Right ventricle myocardium (tissue), 1 donor: ENCODE measurements around a stretch of chr2.

- PRO-cap, 2 experiments = no peak in any of the 2 experiments
Observed at GRCh38 chr2:42562337-42563046, 5.9 kb upstream of the MTA3 start.

DNA sequence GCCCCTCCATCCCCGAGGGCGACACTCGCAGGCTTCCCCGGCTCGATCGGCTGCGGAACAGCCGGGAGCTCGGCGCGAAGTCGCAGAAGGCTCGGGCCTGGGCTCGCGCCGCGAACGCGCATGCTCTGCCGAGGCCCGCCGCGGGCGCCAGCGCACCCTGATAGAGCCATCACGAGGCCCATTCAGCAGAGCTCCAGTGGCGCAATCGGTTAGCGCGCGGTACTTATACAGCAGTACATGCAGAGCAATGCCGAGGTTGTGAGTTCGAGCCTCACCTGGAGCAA is 17.9 kb upstream of the HAAO start:
- PRO-cap, 2 experiments = peak in 2 of 2 experiments; most common plus-strand start position 188 of the sequence (in 2); most common minus-strand start position 82 of the sequence (in 2)

- PRO-cap, 2 experiments = no peak in any of the 2 experiments
Observed at GRCh38 chr2:42906423-42907552, 114.4 kb upstream of the HAAO start.

GRCh38 chr2:42931453-42931860 is 139.1 kb upstream of the HAAO start:
- PRO-cap, 2 experiments = no peak in any of the 2 experiments

DNA sequence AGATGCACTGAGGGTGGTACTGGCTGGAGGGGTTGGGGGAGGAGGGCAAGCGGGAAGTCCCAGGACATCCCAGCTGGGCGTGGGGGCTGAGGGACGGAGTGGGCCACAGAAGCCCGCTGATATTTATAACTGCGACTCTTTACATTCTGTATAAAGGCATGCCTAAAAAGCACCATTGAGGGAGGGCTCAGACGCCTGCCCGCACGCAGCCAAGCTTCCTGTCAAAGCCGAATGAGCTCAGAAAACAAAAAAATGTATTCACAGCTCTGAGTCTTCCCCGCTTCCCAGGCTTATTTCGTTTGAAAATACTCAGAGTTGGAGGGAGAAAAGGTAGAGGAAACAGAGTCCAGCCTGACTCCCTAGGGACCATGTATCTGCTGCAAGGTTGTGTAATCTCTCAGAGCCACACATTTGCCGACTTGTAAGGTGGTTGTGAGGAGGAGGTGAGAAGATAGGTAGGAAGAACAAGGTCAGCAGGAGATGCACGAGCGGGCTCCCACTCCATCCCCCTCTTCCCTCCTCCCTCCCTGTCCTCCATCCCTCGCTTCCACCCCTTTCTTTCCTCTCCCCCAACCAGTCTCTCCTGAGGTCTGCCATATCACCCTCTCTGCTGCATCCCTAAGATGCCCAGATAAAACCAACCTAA is 170.2 kb upstream of the HAAO start:
- PRO-cap, 2 experiments = no peak in any of the 2 experiments

DNA sequence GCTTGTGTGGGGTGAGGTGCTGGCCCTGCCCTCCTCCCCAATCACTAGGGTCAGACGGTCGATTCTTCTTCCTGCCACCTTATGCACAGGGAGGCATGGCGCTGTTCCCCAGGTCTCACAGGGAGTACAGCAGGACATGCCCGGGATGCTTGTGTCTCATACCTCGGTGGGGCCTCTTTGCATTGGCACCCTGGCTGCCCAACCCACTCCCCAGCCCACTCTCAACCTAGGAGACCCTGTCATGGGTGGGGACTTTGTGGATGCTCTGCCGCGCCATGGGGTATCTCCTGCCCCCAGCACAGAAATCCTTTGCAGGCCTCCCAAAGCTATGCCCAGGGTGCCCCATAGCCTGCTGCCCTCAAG is 213.9 kb upstream of the HAAO start:
- PRO-cap, 2 experiments = no peak in any of the 2 experiments

GRCh38 chr2:43039112-43039841 is 187.1 kb downstream of the ZFP36L2 start:
- PRO-cap, 2 experiments = no peak in any of the 2 experiments

GRCh38 chr2:43084534-43085130 is 141.8 kb downstream of the ZFP36L2 start:
- PRO-cap, 2 experiments = no peak in any of the 2 experiments

DNA sequence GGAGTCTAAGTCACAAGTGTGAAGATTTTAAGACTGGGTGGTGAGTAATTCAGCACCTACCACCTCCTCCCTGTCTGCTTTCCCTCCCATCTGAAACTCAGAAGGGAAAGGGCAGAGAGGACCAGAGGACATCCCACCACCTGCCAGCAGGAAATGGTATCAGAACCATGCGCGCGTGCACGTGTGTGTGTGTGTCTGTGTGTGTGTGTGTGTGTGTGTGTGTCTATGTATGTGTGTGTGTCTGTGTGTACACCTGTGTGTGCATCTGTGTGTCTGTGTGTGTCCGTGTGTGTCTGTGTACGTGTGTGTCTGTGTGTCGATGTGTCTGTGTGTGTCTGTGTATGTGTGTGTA is 76.9 kb downstream of the ZFP36L2 start:
- PRO-cap, 2 experiments = no peak in any of the 2 experiments

DNA sequence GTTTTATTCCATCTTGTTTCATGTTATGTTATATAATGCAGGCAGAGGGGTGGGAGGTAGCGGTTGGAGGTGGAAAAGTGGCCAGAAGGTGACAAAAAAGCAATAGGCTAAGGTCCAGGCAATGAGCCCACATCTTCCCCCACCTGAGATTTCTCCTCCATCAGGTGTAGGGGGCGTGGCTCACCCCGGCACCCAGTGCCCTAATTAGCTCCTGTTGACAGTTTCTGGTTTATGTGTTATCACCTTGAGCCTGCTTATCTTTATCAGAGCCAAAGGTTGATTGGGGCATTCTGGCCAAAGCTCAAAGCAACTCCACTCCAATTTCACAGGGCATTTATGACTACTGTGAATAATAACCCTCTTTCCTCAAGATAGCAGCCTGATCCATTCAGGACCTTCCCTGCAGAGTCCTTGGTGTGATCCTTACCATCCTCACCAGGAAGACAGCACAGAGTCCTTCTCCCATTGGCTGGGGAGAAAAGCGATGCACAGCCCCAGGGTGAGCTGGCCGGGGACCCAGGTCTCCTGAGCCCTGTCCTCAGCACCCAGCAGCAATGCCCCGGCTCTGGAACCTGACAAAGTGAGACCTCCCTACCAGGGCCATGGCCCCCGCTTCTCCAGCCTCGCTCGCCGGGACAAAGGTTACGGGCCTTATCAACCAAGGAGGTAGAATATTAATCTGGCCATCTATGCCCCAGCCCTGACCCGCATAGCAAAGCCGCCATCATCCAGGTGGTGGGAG is 64.7 kb downstream of the ZFP36L2 start:
- PRO-cap, 2 experiments = no peak in any of the 2 experiments

GRCh38 chr2:43162272-43162634 is 64.2 kb downstream of the ZFP36L2 start:
- PRO-cap, 2 experiments = no peak in any of the 2 experiments

DNA sequence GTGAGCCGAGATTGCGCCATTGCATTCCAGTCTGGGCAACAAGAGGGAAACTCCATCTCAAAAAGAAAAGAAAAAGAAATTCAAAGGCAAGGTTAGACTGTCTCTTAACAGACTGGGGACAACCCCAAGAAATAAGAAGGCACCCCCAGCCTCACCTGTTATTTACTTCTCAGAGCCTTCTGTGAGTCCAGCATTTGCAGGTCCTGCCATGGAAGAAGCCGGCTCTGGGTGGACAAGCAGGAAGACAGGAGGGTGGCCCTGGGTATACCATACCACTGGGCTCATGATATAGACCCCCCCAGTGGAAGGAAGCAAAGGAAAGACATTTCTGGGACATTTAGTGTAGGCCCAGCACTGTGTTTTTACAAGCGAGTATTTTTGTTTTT is 52.5 kb downstream of the ZFP36L2 start:
- PRO-cap, 2 experiments = no peak in any of the 2 experiments

DNA sequence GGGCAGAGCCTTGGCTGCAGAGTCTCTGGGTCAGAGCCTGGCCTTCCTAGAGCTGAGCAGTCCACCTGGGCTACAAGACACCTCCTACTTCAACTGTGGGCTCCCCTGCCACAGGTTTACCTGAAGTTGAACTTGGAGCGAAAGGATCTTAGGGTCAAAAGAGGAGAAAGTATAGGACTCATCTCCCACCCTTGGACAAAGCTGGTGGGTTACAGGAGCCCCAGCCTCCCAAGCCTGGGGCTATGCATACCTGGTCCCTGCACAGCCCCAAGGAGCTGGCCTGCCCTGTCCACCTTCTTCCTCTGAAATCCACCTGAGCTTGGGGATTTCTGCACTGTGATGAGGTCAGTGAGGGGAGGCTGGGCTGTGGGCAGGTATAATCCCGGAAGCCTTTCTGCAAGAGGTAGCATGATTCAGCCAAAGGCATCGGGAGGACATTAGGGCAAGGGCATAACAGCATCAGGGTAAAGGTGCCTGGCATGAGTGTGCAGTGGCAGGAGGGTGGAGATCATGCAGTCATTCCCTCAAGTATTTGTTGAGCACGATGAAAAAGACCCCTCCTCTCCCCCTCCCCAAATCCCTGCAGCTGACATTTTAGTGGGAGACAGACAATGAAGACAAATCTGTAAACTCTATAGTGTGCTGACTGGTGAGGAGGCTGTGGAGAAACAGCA is 18.9 kb downstream of the ZFP36L2 start:
- PRO-cap, 2 experiments = no peak in any of the 2 experiments

GRCh38 chr2:43229147-43229765 is 2.9 kb upstream of the ZFP36L2 start:
- PRO-cap, 2 experiments = no peak in any of the 2 experiments

- PRO-cap, 2 experiments = no peak in any of the 2 experiments
Observed at GRCh38 chr2:43251215-43251716, 24.9 kb upstream of the ZFP36L2 start.

GRCh38 chr2:43267341-43267897 is 41.0 kb upstream of the ZFP36L2 start:
- PRO-cap, 2 experiments = no peak in any of the 2 experiments

DNA sequence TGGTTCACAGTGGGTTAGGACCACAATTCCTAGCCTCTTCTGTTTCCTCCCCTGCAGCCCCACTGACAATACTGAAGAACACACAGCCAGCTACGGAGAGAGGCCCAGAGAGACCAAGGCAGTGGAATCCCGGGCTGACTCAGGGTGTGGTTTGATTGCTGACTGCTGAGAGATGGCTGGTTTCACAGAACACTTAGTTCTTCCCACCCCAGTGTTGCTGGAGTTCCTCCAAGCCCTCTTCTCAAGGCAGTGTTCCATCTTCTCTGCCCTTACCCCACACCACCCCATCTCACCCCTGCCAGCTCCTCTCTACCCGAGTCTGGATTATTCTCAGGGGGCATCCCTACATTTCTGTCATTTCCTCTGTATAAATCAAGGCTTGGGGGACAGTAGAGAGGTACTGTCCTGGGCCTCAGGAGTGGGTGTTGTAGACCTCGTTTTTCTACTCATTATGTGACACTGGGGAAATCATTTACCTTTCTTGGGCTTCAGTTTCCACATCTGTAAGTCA is 43.4 kb upstream of the ZFP36L2 start:
- PRO-cap, 2 experiments = peak in 2 of 2 experiments; most common minus-strand start position 64 of the sequence (in 2)

GRCh38 chr2:43343983-43344438 is 117.6 kb upstream of the ZFP36L2 start:
- PRO-cap, 2 experiments = no peak in any of the 2 experiments

DNA sequence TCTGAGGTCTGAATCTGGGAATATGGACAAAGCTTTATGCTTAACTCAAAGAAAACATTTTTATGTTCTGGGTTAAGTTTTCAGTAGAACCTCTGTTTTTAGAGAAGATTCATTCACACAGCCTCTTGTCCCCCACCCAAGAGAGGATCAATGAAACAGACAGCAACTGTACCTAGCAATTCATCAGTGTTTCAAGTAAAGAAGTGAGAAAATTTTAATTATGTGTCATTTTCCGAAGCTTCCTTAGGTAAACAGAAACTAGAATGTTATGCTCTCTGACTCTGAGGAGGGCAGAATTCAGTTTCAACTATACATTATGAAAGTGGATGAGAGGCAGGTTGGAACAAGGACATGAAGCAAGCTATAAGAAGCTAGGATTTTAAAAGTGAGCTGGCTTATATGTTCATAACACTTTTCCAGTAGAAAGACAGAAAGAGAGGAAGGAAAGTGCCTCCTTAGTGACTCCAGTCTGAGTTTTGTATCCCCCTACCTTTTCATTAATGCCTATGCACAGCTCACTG is 160.6 kb upstream of the ZFP36L2 start:
- PRO-cap, 2 experiments = no peak in any of the 2 experiments

- PRO-cap, 2 experiments = no peak in any of the 2 experiments
Observed at GRCh38 chr2:43666402-43666601, 9.9 kb downstream of the C1GALT1C1L start.